Left lobe of liver (tissue), 1 donor: ENCODE measurements around a stretch of chr20.

DNA sequence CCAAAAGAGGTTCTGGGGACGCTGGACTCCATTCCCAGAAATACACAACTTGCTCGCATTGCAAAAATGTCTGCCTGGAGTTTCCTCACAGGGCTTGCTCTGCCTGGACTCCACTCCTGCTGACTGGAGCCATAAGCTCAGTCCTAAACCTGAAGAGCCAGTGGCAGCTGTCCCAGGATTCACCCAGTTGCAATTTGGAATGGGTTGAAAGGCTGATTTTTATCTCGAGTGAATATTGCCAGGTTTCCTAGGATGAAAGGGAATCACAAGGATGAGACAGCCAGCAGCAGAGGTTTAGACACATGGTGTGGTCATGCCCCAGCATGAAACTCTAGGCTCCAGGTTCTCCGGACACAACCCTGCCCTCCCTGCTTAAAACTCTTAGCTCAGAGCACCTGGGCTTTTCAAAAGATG lies 223.3 kb downstream of the BMP7 start:
- PRO-cap, result no peak

- PRO-cap, result no peak
Observed at GRCh38 chr20:57106299-57106731, 160.1 kb downstream of the BMP7 start.

DNA sequence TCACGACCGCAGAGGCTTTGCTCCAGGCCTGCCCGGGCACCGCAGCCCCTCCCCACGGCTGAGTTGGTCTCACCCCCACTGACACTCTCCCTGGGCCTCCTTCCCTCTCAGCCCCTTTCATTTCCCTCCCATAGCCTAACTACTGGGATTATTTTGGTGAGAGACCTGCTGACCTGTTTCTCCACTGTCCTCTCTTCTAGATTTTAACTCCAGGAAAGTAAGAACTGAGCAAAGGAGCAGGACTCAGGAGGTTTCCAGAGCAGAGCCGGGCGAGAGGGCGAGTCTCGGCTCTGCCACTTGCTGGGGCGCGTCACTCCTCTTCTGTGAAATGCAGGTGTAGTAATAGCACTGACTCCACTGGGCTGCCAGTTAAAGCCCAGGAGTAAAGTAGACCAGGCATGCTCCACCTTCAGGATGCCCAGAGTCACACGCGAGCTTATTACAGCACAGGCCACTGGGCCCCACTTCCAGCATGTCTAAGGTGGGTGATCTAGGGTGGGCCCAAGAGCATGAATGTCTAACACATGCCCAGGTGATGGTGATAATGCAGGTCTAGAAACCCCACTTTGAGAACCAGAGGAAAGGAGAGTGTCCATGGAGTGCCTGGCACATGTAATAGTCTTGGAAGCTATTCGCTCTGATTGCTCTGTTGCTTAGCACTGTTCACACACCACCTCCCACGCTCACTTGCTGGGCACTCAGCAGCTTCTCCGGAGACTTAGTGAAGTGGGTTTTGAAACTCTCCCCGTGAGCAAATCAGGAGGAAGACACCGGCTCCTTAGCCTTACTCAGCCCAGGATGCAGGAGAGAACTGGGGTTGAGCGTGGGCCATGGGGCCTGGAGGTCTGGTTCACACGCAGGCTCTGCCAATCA lies 22.5 kb downstream of the BMP7 start:
- PRO-cap, result no peak

GRCh38 chr20:57383318-57384038 lies 7.7 kb upstream of the RBM38 start:
- PRO-cap, result no peak

GRCh38 chr20:57384301-57384843 lies 6.8 kb upstream of the RBM38 start:
- PRO-cap, result no peak

- PRO-cap, result no peak
Observed at GRCh38 chr20:57409647-57410021, 18.4 kb downstream of the RBM38 start.

DNA sequence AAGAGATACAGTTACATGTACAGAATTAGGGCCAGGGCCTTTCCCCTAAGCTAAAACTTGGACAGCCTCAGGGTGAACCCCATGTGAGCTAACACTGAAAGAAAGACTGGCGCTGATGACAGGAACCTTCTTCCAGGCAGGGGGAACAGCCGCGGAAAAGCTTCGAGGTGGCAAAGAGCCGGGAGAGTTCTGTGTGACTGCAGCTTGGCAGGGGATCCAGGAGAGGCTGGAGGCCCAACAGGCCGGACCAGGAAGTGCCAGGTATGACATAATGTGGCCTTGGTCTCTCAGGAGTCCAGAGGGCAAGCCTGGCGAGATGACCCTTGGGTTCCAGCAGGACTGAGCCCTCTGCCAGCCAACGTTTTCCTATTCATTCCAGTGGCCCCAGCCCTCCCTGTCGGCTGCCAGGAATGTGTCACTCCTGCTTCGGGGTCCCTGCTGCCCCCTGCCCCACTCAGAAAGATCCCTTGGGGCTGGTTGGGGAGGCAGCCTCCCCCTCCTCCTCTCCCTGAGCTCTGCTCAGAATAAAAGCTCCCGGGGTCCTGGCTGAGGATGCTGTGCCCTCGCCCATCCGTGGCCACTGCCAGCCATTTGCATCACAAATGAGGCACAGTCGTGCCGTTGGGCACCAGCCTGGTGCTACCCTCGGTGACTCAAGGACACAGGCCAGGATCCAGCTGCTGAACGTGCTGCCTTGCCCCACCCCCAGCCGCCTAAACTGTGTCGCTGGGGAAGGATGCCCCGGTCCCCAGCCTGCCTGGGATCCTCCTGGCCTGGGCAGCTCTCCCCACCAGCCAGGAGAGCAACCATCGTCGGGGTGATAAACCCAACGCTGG lies 37.5 kb downstream of the RBM38 start:
- PRO-cap, result bidirectional peak, plus-strand start at position 373 of the sequence, minus-strand start at position 228 of the sequence

- PRO-cap, result no peak
Observed at GRCh38 chr20:57450092-57450929, 59.1 kb downstream of the RBM38 start.

- PRO-cap, result bidirectional peak, plus-strand start at chr20:57528700, minus-strand start at chr20:57528672
Observed at GRCh38 chr20:57528532-57528960, 3.6 kb upstream of the CTCFL start.

DNA sequence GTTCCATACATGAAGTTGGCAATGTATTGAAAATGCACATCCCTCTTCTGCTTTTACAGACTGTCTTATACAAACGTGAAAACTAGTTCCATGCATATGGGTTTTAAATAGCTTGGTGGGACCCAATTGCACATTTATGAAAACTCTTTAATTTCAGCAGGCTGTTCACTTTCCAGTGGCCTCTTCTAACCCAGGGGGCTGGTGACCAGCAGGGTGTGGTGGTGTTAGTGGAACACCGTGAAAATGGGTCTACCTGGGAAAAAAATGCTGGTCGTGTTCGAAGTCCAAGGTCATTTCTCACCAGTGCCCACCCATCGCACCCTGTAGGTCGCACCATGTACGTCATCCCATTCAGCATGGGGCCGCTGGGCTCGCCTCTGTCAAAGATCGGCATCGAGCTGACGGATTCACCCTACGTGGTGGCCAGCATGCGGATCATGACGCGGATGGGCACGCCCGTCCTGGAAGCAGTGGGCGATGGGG lies 1.5 kb downstream of the PCK1 start:
- PRO-cap, result no peak

DNA sequence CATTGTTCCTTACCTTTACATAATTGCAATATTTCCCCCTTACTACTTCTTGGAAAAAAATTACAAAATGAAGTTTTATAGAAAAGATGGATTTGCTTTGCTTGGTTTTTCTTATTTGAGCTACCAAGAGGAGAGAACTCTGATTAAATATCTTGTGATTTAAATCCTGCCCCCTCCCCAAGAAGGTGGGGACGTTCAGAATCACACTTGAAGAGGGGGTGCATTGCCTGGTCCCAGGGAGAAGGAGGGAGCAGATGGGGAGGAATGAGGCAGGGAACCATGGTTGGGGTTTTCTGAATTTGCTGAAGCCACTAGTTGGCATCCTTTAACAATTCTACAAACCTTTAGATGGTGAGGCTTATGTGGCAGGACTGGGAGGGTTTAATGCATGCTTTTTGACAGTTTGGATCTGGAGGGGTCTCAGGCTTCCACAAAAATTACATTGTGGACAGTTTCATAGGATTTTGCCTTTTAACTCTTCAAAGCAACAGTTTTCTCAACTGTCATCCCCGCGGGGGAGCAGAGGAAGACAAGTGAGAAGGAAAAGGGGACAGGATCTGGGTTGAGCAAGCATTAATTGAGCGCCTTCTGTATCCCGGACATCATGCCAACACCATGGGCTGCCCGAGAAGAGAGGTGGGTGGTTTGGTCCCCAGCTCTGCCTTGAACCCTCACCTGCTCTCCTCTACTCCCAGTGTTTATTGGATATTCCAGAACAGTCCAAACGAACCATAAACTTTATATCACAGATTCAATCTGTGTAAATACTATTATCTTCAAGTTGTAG lies 5.7 kb downstream of the PCK1 start:
- PRO-cap, result bidirectional peak, plus-strand start at position 712 of the sequence, minus-strand start at position 673 of the sequence

- PRO-cap, result no peak
Observed at GRCh38 chr20:57651289-57652533, 31.5 kb upstream of the ZBP1 start.

- PRO-cap, result no peak
Observed at GRCh38 chr20:57707608-57708394, 2.0 kb downstream of the PMEPA1 start.

- PRO-cap, result no peak
Observed at GRCh38 chr20:57709372-57709648, 505 bp downstream of the PMEPA1 start.

DNA sequence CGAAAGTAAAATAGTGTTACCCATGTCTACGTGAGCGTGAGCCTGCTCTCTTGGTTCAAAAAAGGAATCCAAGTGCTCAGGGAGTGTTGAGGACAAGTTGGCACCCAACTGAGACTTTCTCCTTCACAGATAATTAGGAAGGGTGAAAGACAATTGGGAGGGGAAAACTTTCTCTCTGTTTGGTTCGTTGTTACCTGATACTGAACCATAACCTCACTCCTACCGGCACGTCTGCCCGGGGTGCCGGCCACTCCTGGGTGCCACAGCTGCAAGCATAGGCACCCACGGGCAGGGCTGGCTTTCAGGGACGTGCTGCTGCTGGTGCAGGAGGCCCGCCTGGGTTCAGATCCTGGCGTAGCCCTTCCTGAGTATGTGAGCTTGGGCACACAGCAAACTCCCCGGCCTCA lies 38.1 kb upstream of the PMEPA1 start:
- PRO-cap, result no peak

- PRO-cap, result unidirectional peak, minus-strand start at chr20:57802365
Observed at GRCh38 chr20:57802308-57802507, 92.4 kb upstream of the PMEPA1 start.

DNA sequence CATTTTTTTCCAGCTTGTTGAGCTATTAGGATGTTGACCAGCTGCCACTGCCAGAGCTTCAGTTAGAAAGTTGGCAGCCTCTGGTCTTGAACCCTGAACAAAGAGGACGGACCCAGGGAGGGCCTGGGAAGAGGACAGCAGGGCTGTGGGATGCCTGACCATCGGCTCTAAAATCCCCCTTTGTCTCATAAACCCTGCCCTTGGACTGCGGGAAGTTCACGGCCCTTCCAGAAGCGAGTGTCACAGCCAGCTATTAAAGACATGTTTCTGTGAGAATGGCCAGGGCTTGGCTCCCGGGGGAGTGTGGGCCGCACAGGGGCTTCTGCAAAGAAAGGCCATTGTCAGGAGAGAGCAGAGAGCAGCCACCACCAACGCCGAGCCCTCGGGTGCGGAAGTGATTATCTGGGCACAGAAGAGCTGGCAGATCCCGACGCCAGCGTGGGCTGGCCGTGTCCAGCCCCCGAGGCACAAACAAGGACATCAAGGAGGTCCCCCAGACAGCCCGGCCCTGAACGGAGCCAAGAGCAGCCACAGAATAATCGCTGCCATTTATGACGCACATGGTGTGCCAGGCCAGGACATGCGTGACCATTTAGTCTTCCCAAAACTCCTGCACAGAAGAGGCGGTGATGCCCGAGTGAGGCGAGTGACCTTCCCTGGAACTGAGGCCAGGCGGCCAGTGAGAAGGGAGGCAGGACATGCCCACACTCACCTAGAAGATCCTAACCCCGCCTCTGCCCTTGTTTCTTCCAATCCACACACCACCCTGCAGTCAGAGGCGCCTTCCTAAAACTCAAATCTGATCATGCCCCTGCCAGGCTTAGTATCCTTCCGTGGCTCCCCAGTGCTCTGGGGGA lies 111.0 kb upstream of the C20orf85 start:
- PRO-cap, result no peak

GRCh38 chr20:58131159-58132302 lies 19.2 kb upstream of the C20orf85 start:
- PRO-cap, result no peak

DNA sequence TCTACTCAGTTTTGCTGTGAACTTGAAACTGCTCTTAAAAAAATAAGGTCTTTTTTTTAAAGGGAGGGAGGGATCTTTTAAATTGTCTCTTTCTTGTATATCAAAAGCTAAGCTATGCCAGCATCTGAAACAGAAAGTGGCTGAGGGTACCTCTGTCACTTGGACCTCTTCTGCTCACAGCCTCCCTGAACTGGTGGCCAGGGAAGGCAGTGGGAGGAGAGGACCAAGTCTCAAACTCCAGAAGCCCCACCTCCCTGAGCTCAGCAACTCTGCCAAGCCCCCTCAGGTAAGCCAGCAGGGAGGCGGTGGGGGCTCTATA lies 15.5 kb upstream of the C20orf85 start:
- PRO-cap, result no peak

DNA sequence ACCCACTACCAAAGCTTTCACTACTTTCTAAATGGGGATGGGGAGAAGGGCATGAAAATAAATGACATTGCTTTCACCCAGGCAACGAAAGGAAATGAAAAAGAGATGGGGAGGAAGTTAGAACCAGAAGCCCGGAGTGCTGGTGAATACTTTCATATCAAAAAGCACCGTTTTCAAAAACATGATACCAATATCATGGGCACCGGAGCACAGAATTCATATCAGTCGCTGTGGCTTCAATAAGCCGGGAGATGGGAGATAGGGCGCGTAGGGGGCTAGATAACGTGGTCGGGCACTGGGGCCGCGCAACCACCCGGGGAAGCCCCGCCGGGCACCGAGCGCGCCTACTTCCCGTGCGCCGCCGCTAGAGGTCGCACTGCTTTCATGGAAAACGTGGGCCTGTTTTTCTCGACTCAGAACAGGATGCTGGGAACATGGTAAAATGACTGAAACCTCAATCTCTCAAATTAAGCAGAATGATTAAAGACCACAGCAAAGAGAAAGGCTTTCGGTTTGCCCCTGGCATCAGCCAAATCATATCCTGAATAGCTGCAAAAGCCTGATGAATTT lies 8.5 kb upstream of the ANKRD60 start:
- PRO-cap, result no peak